Metastatic Pancreatic Carcinoma in the Ovary (tissue), 1 donor: Measurements from ENCODE around the gene PTGR3.

DNA sequence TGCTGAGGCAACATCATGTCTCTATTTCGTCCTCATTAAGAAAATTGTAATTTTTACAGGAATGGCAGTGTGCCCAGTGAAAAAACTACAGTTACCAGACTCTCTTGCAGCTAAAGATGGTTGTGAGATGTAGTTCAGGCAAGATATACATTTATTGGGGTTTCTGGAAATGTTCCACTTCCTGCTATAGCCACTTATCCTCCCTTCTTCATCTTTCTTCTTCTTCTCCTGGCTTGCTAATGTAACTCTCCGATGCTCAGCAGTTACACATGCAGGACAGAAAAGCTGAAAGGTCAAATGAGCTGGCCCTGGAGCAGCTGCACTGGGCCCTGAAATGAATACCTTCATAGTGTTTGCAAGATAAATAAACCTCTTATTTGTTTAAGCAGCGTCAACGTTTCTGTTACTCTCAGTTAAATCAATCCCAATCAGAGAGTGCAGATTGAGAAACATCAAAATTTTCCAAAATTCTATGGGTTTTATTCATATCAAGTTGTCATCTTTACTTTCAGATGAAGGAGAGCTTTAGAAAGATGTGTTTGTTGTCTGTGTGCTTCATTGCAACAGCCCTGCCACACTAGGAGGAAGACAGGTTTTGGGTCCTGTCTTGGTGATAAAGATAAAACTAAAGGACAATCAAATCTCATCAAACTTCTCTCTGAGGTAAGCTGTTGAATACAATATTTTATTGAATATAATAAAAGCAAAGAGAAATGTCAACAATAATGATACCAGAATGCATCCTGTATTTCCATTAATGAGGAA is 46.2 kb downstream of the SOCS6 start:
- PRO-cap = no peak

DNA sequence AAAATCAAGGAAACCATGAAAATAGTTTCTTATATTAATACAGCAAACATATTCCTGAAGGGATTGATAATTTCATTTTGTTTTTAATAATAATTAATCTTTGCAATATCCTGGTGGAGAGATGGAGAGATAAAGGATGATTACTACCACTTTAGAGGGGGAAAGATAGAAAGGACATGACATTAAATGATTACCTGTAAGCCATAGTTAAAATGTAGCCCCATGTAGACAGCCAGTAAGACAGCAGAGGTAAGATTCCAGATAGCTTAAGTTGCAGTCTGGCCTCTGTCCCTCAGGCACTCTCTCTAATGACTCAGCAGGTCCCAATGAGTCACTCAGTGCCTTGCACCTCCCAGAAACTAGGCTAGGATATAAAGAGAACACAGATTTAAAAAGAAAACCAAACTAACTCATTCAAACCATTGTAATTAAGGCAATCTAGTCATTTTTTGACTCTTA is 48.2 kb downstream of the SOCS6 start:
- PRO-cap = no peak

DNA sequence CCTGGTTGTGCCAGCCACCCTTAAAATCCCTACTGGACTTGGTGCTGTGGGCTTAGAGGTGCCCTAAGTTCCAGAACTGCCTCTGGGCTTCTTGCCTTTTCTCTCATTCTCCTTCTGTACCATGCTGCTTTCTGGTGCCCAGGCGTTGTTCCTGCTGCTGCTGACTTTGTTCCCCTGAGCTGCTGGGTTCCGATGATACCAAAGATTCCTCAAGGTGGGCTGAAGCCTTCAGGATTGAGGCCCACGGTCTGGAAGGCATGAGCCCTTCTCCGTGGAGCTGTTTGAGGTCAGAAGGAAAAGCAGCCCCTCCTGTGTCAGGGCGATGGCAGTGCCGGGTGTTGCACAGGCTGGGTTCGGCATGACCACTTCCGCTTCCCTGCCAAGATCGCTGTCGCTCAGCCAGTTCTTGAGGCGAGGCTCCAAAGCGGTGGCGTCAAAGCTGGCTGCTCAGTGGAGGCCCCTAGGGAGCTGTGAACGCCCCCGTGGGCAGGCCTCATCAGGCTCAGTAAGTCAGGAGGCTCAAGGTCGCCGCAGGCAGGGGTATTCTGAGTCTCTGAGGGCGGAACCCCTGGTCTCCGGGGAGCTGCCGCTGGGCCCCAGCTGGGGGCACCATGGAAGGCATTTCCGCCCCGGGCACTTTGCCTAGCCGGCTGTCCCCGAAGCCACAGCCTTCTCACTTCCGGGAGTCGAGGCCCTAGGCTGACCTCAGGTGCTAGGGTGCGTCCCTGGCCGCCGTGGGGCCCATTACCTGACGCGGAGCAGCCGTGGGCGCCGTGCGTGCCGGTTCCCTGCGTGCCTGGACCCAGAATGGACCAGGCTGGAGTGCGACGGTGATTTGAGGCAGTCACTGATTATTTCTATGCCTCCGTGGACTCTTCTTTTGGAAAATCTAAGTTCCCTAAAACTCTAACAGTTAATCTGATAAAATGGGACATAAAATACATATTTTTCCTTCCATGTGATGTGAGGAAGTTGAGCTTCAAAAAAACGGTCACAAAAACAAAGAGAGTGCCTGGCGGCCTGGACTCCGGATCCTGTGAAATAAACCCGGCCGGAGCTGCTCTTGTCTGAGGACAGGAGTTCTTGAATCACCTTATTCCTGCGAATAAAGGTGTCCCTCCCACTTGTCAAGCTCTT is 210.4 kb downstream of the SOCS6 start:
- PRO-cap = no peak

DNA sequence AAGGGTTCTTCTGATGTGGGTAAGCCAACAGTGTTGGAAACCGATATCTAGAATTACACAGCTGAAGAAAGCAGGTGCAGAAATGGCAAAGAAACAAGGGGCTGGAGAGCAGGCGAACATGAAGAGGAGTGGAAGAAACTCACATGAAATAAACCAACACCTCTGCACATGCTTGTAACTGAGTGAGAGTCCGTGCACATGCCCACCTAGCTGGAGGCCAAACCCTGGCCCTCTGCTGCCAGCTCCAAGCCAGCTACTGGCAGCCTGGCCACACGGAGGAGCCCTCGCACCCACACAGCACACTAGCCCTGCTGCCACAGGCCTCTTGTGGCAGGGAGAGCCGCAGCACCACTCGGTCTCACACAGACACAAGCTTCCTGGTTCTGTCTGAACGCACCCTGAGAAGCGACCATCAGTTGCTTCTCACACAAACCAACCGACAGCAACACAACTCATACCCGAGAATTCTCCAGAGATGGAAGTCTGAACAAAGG is 65.2 kb downstream of the FBXO15 start:
- PRO-cap = no peak

DNA sequence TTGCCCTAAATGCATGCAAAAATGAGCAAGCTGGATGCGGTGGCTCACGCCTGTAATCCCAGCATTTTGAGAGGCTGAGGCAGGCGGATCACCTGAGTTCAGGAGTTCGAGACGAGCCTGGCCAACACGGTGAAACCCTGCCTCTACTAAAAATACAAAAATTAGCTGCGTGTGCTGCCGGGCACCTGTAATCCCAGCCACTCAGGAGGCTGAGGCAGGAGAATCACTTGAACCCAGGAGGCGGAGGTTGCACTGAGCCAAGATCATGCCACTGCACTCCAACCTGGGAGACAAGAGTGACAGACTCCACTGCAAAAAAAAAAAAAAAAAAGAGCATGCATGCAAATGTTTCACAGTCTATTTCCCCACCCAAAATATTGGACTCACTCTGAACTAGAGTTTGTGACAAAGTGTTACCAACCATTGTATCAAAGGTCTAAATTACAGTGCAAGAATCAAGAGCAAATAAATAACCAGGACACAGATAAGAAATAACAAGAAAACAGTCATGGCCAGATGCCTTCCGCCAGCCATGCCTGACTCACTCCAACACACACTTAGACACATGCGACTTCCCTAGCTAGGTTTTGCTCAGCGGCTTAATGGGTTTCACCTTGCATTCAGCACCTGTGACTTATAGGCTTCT is 62.9 kb downstream of the CYB5A start:
- PRO-cap = no peak

- PRO-cap = no peak
Observed at GRCh38 chr18:74260682-74261674, 30.8 kb downstream of the CYB5A start.

DNA sequence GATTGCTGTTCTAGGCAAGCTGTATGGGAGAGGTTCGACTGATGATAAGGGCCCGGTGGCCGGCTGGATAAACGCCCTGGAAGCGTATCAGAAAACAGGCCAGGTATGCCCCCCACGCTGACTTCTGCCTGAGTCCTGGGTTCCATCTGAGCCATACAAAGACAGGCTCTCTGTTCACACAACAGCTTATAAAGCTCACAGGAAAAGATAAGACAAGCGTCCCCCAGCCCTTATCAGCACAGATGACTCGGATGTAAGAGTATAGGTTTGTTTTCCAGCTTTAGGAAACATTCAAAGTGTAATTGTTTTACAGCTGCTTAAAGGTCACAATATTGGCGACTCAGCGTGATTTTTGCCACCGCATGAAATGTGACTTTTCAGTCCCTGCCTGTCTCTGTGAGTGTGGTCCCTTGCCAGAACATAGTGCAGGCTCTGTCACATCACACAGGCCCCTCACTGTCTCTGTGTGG is 12.7 kb downstream of the CNDP2 start:
- PRO-cap = no peak

DNA sequence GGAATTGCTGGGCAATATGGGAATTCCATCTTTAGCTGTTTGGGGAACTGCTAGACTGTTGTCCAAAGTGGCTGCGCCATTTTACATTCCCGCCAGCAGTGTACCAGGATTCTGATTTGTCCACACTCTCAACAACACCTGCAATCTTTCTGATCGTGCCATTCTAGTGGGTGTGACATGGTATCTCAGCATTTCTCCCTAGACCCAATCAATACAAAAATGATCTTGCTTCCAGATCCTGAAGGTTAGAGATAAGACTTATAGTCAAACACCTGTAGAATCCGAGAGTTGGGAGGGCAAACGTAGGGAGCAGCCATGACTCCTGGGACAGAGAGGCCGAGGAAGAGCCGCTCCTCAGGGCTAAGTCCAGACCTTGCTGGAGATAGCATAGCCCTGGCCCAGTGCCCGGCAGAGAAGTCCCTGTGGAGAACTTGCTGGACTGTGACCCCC is 8.8 kb upstream of the CNDP1 start:
- PRO-cap = no peak

DNA sequence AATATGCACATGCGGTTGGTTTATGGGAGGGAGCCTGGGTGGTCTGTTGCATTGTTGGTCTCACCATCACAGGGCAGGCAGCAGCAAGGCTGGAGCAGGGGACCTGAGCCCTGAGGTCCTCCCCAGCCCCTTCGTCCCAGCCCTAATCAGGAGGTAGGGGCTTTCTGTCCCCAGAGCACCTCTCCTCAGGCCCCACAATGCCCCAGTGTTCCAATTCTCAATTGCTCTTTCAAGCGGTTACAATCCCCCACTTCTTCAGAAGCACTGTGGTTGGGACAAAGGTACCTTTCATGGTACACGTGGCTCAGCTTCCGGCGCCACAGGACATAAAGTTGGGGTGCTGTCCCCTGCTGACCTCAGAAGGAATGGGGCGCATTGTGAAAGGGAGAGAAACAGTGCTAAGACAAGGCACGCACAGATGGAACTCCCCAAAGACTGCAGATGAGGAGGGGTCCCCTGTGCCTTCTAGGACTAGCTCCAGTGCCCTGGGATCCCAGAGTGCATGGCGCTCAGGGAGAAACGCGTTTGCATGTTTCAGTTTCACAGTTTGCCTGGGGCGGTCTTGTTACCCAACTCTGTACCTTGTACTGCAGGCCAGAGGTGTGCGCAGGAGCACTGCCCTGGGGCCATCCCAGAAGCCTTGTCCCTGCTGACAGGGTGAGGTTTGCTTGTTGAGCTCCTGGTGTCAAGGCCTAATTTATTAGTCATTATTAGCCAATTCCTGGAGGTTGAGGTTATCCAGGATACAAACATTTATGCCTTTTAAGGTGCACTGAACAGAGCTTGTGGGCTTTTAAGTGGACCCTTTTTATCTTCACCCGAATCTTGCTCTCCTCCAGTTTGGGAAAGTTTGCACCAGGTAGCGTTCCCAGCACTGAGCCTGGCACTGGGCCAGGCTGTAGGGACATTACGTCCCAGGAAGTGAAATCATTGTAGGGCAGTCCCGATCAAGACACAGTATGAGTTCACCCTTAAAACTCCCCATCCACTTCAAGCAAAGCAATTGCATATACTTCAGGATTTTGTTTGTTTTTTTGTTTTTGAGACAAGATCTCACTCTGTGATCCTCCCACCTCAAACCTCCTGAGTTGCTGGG is 7.6 kb downstream of the CNDP1 start:
- PRO-cap = no peak

- PRO-cap = bidirectional peak, plus-strand start at chr18:75209471, minus-strand start at chr18:75209574; bidirectional peak, plus-strand start at chr18:75210005, minus-strand start at chr18:75209841
Observed at GRCh38 chr18:75208798-75209892, at the start of gene PTGR3. PTGR3 (minus strand) TSS chr18:75209139.

DNA sequence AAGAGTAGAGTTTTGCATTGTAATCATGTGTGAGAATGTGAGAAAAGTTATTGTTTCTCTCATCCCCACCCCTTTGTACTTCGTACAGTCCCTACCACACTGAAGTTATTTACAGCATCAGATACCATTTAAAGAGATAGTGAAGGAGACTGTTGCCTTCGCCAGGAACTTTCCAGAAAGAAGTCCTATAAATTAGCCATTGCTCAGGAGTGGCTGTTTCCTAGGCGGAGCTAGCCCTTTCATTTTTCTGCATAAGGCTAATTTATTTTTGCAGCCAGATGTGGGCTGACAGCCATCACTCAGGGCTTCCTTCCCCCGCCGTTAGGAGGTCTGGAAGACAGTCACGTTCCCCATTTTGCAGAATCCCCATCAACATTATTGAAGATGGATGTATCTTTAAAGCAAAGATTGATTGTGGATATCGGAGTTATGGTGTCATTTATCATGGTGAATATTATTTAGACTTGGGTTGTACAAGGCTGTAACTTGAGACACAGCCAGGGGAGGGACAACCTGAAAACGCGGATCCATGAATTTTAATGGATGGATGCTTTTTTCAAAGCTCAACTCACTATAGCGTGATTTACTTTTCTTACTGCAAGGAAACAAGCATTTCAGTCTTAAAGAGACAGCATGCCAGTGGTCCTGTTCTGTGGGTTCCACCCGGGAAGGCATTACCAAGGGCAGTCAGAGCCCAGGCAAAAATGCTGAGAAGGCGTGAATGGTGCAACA is 17.2 kb downstream of the TSHZ1 start:
- PRO-cap = no peak

DNA sequence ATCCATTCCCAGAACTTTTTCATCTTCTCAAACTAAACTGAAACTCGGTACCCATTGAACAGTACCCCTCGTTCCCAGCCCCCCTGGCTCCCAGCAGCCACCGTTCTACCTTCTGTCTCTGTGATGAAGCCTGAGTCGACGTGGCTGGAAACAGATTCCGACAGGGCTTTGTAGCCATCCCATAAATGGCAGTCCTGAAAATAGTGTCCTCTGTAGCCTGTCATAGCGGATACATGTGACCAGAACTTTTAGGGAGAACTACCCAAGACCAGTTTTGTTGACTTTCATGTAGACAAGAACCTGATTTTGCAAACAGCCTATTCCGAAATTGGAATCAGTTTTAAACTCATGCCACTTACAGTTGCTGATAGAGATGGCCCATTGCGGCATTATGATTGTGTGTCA is 59.1 kb downstream of the TSHZ1 start:
- PRO-cap = no peak

DNA sequence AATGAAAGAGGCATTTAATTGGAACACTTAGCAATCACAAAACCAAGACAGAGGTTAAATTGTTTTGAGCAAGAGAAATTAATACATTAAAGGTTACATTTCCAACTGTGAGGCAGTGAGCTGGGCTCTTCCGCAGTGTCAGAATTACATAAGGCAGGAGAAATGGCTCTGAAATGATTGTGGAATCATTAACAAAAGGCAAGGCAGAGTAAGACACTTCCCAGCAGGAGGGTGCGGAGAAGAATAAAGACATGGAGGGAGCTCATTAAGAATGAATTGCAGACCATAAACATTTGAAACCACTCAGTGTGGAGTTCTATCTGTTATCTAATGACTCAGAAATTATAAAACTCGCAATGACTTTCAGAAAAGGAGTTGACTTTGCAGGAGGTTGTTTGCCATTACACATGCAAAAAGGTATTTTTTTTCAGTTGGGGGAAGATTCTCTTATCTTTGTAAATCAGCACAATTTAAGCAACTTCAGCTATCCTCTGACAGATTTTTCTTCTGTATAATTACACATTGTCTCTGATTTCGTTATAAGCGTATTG is 77.0 kb downstream of the SMIM21 start:
- PRO-cap = unidirectional peak, plus-strand start at position 191 of the sequence

DNA sequence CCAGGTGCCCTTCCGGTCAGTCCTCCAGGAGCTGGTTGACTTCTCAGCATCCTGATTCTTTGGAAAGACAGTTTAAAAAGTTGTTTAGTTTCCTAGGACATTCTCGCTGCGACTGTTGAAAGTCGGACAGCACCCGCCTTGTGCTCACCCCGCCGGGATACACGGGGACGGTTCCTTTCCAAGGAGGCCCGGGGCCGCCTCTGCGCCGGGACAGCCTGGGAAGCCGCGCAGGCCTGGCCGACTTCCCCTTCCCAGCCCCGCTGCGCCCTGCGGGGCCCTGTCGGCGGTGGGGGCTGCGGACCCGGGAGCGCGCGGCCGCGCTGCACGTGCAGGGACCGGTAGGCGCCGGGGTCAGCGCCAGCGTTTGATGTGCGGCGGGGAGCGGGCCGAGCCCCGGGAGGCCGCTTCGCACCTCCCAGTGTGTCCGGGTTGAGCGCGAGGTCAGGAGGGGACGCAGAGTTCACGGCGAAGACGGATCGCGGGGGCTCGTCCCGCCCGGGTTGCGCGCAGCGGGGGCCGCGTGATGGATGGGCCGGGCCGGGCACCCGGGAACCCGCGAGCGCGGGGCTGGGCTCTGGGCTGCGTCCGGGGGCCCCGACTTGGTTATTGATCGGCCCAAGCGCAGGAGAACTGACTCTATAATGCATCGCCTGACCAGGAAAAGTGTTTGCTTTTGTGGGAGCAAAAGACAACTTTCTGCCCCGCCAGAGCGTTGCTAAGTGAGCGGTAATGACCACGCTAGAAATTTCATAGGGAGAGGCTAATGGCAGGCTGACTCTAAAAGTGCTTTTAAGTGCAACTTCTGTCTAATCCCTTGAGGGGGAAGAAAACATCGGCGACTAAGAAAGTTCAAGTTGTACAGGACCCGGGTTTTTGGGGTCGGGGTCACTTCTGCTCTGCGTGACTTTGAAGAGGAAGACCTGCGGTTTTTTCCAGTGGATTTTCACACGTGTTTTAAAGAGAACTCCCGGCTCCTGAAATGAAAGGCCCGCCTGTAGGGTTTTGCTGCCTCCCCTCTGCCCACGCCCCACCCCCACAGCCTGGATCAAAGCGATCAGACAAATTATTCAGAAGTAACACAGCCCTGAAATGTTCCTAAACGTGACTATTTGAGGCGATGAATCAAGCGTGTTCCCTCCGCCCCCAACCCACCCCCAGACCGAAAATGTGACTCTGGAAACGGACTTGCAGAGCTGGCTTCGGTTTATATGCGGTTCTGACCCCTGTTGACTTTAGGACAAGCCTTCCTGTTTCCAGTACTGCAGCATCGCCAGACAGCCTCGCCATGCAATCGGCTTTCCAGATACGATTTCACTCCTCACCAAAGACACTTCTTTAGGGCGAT is 28.3 kb upstream of the SMIM21 start:
- PRO-cap = no peak

GRCh38 chr18:75638281-75639305 is 211.1 kb upstream of the SMIM21 start:
- PRO-cap = no peak

- PRO-cap = unidirectional peak, minus-strand start at chr18:75655275
Observed at GRCh38 chr18:75655096-75655345, 227.5 kb upstream of the SMIM21 start.

- PRO-cap = no peak
Observed at GRCh38 chr18:75674789-75675165, 247.3 kb upstream of the SMIM21 start.

GRCh38 chr18:76361139-76362464 is 133.4 kb downstream of the ZNF516 start:
- PRO-cap = no peak

GRCh38 chr18:76404441-76405196 is 90.4 kb downstream of the ZNF516 start:
- PRO-cap = no peak

DNA sequence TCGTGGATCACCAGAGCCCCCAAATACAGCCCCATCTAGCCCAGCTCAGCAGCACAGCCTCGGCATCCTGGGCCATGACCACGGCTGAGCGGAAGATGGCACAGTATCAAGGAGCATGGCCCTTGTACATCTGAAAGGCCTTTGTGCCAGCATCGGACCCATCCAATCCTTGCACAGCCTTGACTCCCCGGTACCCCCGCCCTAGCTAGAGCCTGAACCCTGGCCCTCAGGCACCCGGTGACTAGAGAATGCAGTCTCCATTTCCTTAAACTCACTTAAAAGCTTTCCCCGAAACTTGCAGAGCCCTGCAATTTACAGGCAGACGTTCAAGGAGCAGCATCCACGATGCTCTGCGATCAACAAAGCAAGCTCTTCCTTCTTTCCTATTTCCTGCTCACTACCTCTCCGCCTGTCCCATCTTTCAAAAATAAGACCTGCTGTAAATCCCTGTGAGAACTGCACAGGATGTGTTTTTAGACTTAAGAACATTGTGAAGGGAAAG is 48.6 kb downstream of the ZNF516 start:
- PRO-cap = no peak